Panc1 (cell line): Measurements from ENCODE around the gene UNC93A.

DNA sequence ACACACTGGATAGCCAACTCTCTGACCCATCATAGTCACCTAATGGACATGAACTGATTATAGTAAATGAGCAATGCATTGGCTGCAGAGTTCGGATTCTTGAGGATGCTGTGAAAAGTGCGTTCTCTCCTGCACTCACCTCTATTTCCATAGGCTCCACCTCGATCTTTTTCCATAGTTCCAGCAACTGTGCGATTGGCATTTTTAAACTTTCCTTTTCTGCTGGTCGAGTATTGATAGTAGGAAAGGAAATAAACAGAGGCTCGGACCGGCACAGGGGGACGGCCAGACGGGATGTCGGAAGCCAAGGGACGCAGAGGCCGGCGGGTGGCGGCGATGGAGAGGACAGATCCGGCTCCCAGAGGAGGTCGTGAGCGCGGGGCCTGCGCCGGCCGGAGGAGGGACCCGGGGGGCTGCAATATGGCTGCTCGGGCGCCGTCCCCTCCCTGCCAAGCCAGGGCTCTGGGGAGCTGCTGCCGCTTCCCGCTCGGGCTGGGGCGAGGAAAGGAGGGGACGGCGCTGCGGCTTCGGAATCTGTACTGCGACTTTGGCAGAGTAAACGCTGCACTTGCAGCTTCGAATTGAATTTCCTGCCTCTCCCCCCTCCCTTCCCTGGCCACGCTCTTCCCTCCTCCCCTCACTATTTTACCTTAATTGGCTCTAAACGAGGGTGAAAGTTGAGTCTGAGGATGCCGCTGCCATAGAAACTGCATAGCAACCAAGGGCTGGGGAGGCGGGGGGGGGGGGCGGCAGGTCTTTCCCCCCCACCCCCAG is 94.2 kb downstream of the RNASET2 start:
- RRBS, 2 experiments = 2 to 11% methylated on average over 11 to 12 of the region's 42 CpGs

DNA sequence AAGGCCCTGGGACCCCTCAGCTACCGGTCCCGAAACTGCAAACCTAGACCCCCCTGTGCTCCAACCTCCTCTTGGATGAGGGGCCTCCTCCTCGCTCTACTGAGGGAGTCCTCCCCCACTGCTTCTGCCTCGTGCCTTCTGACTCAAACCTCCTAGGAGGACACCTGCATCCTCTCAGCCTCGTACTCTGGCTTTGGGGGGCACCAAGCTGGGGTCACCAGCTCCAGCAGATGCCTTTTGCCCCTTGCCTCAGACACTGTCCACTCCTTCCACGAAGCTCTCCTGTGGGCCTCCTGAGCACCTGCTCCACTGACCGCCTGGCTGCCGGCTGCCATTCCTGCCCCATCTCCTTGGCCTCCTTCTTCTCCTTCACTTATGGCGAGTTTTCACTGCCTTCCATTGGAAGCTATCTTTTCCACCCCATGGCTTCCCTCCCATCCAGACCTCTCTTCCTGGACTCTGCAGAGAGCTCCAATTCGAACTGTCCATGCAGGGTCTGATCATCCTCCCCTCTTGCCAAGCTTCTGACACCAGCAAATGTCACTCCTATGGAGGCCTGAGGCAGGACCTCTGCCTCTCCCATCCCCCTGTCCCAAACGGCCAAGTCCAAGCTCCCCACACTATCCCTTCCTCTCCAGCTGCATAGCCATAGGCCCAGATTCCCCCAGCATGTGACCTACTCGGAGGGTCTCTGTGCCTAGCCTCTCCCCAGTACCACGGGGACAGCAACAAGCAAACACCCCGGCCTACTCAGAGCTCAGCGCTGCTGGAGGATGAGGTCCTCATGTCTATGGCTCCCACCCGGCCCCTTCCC is 24.6 kb downstream of the RNASET2 start:
- RRBS, 2 experiments = 56 to 60% methylated on average over 3 of the region's 16 CpGs

- RRBS, 2 experiments = no CpG with 5 or more reads among the region's 4 CpGs
Measured at GRCh38 chr6:166994892-166995641, 4.1 kb upstream of the CEP43 start.

DNA sequence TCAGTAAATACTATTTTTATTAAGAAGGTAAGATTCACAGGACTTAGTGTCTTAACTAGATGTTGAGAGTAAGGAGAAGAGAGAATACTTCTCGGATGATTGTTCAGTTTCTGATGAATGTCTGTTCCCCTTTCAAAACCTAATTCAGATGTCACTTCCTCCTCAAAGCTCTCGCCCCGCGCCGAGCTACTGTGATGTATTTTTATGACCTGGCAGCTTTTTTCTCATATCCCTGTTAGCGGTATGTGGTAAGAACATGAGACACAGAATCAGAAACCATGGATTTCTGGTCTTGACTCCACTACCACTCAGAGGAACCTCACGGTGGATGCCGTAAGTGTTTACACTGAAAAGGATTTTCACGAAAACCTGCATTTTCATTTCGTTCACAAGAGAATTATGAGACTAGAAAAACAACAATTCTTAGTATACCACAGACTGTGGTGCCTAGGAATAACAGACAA is 48.4 kb downstream of the CEP43 start:
- RRBS, 2 experiments = no CpG with 5 or more reads among the region's 10 CpGs

DNA sequence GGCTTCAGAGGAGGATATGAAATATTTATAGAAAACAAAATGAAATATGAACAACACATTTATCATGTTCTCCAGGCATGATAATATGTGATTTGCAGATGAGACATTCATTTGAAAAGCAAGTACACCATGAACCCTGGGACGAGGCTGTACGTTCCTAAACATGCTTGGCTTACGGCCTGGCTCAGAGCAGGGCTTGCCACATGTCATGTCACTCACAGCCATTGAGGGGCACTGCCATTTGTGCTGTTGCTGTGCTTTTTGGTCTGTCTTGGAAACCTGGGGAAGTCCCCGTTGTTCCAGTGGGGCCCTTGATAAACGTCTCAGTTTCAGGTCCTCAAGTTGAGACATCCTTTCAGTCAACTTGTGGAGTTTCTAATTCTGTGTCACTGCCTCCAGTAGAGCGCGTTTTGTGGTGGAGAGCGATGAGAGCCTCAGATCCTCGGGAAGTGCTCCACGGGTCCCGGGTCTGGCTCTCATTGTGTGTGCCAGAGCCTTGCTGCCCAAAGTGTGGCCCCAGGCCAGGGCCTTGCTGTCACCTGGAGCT is 43.1 kb upstream of the CCR6 start:
- RRBS, 2 experiments = no CpG with 5 or more reads among the region's 11 CpGs

- RRBS, 2 experiments = 62 to 71% methylated on average over 13 of the region's 45 CpGs
Measured at GRCh38 chr6:167093364-167094356, 29.2 kb upstream of the CCR6 start.

GRCh38 chr6:167121350-167121828 is 1.5 kb upstream of the CCR6 start:
- RRBS, 2 experiments = no CpG with 5 or more reads among the region's 7 CpGs

GRCh38 chr6:167129891-167130782 is 7.2 kb downstream of the CCR6 start:
- RRBS, 2 experiments = no CpG with 5 or more reads among the region's 8 CpGs

GRCh38 chr6:167134795-167135444 is 12.0 kb downstream of the CCR6 start:
- RRBS, 2 experiments = no CpG with 5 or more reads among the region's 17 CpGs

DNA sequence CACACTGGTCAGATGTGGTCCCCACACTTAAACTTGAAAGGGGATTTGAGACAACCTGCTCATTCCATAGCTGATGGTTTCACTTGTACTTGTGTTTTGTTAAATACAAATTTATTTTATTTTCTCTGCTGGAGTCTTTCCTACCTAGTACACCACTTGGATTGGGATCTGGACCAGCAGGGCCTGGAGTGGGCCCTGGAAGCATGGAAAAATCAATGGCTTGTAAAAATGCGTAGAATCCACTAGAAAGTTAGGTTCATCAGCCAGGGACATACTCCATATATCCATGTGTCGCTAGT is 521 bp upstream of the GPR31 start:
- RRBS, 2 experiments = no CpG with 5 or more reads among the region's 2 CpGs

DNA sequence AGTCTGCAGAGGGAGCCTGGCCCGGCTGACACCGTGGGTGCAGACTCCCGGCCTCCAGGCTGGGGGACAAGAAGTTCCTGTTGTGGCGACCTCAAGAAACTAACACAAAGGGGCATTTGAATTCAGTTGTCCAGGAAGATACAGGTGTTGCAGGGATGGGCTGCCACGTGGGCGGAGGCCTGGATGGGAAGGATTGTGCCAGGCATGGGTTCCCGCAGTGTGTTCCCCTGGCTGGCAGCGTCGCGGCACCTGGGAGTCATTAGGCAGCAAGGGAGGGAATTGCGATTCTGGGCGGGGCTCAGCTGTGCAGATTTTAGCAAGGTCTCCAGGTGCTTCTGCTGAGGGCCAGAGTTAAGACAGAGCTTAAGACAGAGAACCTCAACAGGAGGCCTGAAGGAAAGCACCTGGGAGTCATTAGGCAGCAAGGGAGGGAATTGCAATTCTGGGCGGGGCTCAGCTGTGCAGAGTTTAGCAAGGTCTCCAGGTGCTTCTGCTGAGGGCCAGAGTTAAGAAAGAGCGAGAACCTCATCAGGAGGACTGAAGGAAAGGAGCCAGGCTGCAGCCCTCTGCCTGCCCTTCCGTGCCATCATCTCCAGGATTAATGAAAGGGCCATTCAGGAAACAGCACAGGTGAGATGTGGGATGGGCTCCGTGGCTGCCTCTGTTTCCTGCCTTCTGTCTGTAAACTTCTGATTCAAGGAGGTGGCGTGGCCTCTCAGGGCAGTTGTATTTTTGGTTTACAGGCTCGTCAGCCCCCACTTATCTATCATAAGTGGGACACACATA is 20.1 kb upstream of the UNC93A start:
- RRBS, 2 experiments = no CpG with 5 or more reads among the region's 18 CpGs

DNA sequence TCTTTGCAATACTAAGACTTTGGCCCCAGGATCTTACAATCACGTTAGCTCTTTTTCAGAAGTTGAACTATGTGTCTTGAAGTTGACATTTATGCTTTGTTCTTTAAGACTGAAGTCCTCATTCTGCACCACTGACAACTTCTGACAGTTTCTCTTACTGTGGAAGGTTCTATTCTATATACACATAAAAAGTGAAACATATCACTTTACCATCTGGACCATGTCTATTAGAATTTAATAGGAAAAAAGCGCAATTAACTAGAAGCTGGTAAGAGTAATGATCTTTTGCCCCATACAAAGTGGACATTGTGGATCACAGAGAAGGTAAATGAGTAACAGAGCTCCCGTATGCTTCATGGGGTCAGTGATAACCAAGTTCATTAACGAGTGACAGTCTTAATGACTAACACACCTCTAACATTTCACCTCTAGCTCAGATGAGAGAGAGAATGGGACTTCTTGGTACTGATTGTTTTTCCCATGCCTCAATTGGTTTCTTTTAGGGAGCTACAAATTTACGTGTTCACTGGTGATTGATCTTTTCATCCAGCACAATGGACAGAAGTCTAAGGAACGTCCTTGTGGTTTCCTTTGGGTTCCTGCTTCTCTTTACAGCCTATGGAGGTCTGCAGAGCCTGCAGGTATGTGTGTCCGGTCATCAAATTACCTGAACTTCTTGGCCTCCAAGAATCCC is at the start of gene UNC93A:
Gene UNC93A, plus strand, starts transcription at position 380 of the 694 bp plus-strand sequence.
- RRBS, 2 experiments = no CpG with 5 or more reads among the region's 7 CpGs

- RRBS, 2 experiments = no CpG with 5 or more reads among the region's 13 CpGs
Measured at GRCh38 chr6:167398286-167398926, 73.5 kb downstream of the TTLL2 start.

GRCh38 chr6:167546771-167547450 is 222.0 kb downstream of the TTLL2 start:
- RRBS, 2 experiments = no CpG with 5 or more reads among the region's 27 CpGs

GRCh38 chr6:167565754-167566450 is 241.0 kb downstream of the TTLL2 start:
- RRBS, 2 experiments = no CpG with 5 or more reads among the region's 13 CpGs

DNA sequence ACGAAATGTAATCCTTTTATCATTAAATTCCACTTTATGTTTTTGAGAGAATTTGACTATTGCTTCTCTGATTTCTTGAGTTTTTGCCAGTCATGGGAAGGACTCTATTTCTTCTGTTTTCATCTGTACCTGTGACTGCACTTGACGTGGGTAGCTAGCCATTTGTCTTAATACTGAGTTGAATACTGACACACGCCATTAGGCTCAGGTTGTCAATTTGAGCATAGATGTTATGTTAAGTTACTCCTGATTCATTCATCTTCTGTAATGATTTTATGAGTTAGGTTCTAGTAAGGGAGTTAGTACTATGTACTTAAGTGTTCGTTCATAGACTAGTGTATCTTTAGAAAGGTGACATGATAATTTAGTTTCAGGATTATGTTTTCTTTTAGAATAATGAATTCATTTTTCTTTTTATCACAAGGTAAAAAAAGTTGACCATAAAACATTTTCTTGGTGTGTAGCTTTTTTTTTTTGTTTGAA is 1.6 kb downstream of the AFDN start:
- RRBS, 2 experiments = no CpG with 5 or more reads among the region's 4 CpGs

DNA sequence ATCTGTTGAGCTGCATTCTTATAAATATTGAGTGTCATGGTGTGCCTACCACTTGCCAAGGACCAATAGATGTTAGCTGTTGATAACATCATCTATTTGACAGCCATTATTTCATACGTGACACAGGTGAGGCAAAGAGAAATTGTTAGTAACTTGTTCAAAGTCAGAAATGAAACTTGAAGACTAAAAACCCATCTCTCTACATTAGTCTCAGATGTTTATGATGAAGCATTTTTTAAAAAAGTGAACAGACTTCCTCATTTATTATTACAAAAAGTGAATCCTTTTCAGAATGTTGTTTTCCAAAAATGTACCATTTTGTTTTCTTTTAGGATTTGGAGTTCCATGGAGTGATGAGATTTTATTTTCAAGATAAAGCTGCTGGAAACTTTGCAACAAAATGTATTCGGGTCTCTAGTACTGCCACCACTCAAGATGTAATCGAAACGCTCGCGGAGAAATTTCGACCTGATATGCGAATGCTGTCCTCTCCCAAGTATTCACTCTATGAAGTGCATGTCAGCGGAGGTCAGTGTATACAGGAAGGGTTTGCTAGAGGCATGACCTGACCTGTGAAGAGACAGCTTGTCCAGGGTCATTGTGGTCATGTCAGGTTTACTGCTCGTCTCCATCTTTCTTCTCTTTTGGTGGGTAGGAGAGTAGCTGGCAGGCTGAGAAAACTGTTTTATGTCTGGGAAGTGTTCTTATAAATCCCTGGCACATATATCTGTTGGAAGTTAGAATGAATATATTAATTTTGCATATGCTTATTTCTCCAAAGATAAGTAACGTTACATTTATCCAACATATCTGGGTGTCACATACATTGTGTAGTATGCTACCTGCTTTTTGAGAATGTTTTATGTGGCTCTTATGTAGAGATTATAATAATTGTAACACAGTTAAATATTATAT is 37.8 kb downstream of the AFDN start:
- RRBS, 2 experiments = no CpG with 5 or more reads among the region's 11 CpGs

DNA sequence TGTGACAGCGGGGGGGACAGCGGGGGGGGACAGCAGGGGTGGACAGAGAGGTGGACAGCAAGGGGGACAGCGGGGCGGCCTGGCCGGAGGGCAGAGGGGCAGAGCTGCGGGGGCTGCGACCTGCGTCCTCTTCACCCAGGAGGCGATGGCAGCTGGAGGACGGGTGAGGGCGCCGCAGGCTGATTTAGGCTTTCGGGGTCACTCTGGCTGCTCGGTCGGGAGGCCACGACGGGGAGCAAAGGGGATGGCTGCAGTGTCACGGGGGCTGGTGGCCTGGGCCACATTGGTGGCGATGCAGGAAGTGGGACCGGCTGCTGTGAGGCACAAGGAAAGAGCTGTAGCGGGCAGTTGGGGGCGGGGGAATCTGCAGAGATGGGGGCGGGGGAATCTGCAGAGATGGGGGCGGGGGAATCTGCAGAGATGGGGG is 672 bp upstream of the KIF25 start:
- RRBS, 2 experiments = no CpG with 5 or more reads among the region's 24 CpGs

GRCh38 chr6:168116942-168117287 is 37.9 kb upstream of the FRMD1 start:
- RRBS, 2 experiments = no CpG with 5 or more reads among the region's 13 CpGs

GRCh38 chr6:168302602-168302819 is 17.1 kb downstream of the DACT2 start:
- RRBS, 2 experiments = no CpG with 5 or more reads among the region's 1 CpG